LNCaP clone FGC (cell line): Measurements from ENCODE around the genes CBFA2T3 and CDH15.

DNA sequence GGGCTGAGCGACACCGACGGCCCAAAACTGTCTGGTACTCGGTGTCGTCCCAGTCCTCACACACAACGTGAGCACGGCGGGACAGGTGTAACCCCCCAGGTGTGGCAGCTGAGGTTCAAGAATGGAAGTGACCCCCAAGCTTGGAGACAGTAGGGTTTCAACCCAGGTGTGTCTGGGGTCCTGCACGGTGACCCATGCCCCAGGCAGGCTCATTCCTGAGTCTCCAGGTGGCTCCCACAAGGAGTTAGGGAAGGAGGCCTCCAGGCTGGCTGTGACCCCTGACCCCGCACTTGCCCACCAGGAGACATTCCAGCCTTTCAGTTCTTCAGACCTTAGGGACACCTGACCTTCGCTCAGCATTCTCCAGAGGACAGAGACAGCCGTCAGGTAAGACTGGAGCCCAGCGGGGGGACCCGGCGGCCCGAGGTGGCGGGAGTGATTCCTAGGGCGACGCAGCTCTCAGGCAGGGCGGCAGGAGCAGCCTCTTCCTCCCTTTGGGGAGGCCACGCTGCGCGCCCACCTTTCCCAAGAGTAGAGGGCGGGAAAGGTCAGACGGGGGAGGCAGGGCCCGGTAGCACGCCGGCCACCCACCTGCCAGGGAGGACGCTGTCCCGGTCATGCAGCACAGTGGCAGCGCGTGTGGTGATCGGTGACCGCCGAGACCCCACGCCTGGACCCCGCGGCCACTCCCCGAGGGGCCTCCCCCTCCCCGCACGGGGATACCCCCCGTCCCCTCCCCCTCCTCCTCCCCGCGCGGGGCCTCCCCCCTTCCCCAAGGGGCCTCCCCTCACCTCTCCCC, 688 bp downstream of the GALNS start:
- RRBS, 2 experiments: no CpG with 5 or more reads among the region's 45 CpGs

DNA sequence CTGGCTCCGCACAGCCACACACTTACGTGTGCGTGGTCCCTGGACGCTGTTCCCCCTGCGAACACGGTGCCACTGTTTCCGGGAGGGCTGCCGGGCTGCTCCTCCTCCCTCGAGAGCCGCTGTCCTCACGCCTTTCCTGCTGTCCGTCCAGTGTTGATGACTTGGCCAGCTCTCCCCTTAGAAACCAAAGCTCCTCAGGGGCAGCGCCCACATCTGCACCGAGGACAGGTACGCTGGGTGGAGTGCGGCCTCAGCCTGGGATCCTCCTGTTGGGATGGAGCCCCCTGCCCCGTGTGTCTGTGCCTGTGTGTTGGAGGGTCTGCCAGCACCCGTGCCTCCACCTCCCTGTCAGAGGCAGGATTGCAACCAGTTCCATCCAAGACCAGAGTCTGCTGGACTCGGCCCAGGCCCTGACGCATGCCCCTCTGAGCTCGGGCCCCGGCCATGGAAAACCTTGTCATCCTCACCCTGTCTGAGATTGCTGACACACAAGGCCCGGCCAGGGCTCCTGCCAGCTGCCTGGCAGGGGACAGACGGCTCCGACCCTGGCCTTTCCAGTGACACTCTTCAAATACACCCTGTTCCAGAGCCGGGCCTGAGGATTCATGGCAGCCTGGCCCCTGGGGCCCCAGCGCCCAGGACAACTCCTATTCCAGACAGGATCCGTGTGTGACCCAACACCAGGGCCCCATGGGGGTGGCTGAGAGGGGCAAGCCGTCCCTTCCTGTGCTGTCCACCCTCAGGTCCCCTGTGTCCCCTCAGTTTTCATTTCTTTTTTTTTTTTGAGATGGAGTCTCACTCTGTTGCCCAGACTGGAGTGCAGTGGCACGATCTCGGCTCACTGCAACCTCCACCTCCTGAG, 3.1 kb upstream of the PABPN1L start:
- RRBS, 2 experiments: 34 to 52% methylated on average over 2 of the region's 31 CpGs

GRCh38 chr16:88871217-88872163, 5.0 kb upstream of the PABPN1L start:
- RRBS, 2 experiments: 33 to 55% methylated on average over 3 of the region's 26 CpGs

GRCh38 chr16:88905537-88905849, 39.0 kb upstream of the PABPN1L start:
- RRBS, 2 experiments: no CpG with 5 or more reads among the region's 11 CpGs

- RRBS, 2 experiments: 6 to 10% methylated on average over 17 of the region's 53 CpGs
Measured at GRCh38 chr16:88939834-88940586, 37.0 kb downstream of the CBFA2T3 start.

DNA sequence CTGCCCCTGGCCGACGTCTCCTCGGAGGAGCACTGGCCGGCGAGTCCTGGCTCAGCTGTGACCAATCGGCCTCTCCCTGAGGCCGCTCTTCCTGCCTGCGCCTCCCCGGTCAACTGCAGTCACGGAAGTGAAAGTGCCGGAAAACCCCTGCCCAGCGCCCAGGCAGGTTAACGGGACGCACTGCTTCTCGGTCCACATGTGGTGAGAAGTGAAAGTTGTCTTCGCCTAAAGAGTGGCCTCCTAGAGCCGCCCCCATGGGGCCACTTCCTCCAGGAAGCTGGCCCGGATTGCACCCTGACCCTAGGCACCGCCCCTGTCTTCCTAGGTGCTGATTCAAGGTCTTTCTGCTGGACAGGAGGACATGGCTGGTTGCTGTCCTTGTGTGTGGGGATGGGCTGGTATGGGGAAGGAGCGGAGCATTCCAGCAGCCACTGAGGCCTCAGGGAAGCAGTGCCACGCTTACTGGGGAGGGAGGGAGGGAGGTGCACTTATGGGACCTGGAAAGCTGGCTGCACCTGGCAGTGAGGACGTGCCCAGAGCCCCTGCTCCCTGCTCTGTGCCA, 5.2 kb downstream of the CBFA2T3 start:
- RRBS, 2 experiments: 46 to 54% methylated on average over 6 of the region's 22 CpGs

DNA sequence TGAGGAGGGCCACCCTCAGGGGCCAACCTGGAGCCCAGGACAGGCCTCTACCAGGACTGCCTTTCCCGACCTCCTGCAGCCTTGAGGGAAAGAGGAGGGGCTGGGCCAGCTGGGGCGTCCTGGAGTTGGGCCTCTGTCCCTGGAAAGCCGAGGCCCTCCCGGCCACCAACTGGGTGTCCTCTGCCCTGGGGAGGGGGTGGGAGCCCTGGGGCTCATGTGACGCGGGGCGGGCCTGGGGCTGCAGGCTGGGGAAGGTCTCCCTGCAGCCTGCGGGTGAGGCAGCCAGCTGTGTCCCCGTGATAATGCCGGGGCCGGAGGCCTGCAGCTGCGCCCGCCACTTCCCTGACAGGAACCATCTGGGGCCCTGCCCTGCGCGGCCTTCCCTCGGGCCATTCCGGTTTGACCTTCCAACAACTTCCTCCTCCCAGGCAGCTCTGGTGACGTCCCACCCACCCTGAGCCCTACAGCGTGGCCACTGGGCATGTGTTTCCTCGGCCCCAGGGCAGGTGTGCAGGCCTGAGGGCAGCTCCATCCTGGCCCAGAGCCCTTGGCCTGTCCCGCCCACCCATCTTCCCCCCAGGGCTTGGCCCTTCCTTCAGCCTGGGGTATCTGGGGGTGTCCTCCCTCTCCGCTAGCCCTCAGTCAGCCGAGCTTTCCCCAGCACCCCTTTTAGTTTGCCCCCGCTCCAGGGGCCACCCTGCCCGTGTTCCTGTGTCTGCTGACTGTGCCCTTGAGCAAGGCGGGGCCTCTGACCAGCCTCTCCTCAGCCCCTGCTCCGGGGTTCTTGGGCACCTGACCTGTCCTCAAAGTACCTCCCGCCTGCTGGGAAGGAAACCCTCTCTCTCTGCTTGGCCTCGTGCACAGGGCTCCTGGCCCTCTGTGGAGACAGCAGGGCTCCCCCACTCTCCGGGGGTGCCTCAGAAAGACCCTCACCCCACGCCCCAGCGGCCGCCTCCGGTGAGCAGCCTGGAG, at the start of gene CBFA2T3:
Gene CBFA2T3 (minus strand): TSS at position 401 of the 972 bp plus-strand sequence.
- RRBS, 2 experiments: 48 to 49% methylated on average over 12 of the region's 34 CpGs

DNA sequence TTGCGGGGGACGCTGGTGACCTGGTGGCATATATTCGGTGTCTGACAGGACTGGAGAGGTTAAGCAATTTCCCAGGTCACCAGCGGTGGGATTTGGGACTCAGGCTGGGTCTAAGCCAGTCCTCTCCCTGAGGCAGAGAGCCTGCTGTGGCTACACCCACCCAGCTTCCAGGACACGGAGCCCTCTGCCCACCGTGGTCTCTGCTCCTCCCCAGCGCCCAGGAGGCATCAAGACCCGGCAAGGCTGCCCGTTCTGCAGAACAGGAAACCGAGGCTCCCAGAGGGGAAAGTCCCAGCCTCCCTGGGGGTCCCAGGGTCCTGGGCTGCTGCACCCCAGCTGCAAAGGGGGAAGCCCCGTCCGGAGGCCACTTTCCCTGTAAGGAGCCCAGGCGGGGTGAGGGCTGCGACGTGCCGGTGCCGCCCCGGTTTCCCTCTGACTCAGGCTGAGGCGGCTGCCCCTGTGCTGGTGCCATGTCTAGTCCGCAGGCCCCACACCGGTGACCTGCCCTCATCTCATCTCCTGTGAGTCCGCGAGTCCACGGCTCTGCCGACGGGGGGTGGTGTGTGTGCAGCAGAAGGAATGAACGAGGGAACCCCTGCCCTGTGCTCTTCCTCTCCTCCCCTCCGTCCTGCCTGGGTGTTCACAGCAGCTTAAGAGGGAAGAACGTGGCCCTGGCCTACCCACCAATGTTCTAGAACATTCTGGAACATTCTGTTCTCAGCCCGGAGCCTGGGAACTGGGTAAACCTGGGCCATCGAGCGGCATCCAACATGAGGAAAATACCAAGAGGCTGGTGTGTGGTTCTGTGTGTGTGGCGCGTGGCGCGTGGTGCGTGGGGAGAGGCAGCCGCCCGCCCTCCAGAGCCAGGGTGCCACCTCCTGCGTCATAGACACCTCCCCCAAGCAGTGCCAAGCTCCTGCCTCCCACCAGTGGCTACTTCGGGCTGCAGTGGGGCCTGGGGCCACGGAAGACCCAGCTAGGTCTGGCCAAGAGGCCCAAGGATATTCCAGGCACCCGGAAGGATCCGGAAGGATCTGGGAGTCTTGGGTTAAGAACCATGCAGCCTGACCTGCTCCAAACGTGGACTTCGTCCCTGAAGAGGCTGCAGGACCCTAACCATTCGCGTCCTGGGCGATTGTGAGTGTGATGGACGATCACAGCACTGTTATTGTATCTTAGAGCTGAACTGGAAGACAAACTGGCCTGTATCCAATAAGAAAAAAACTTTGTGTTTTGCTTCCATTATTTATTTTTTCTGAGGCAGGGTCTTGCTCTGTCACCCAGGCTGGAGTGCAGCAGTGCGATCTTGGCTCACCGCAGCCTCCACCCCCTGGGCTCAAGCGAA, 7.1 kb upstream of the CBFA2T3 start:
- RRBS, 2 experiments: 50 to 53% methylated on average over 9 of the region's 53 CpGs

GRCh38 chr16:89095248-89096030, 1.8 kb downstream of the ACSF3 start:
- RRBS, 2 experiments: no CpG with 5 or more reads among the region's 25 CpGs

DNA sequence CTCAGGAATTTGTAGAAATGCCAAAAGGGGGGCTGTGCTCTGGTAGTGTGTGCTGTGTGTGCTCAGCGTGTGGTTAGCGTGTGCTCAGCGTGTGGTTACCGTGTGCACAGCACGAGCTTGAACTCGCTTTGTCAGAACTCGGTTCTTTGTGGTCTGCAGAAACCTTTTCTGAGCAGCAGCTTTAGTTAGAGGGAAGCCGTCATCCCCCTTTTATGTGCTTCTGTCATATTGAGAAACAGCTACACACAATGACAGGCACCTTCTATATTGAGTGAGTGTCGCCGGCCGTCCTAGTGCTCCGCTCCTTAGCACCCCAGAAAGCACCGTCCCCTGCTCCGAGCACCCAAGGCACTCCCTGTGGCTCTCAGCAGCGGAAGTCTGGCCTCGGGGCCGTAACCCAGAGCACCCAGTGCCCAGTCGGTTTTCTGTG, 3.5 kb downstream of the ACSF3 start:
- RRBS, 2 experiments: no CpG with 5 or more reads among the region's 18 CpGs

DNA sequence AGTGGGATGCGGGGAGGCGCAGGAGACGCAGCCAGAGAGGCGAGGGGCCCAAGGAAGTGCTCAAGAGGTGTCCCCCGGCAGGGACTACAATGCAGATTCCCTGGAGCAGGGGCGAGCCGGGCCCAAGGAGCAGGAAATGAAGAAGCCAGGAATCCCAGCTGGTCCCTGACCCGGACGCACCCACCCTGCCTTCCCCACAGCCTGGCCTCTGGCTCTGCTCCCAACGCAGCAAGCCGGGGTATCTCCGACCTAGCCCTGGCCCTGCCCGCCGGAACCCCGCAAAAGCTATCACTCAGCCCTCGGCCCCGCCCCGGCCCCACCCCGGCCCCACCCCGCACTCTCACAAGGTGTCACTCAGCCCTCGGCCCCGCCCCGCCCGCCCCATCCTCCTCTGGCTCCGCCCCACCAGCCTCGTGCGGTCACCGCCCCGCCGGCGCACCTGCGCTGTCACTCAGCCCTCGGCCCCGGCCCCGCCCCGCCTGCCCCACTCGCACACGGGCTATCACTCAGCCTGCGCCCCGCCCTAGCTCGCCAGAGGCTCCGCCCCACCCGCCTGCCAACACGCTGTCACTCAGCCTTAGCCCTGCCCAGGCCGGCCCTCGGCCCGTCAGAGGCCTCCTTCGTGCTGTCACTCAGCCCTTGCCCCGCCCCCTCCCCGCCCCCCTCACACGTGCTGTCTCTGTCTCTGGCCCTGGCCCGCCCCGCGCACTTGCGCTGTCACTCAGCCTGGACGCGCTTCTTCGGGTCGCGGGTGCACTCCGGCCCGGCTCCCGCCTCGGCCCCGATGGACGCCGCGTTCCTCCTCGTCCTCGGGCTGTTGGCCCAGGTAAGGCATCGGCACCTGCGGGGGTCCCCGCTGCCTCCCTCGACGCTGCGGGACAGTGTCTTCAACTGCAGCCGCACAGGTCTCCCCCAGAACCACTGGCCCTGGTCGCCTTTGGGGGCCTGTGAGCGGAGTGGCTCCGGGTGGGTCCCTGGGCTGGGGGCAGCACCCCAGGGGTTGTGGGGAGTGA, at the start of gene CDH15:
Gene CDH15 (plus strand): TSS at position 701 of the 1,013 bp plus-strand sequence.
- RRBS, 2 experiments: 4 to 11% methylated on average over 11 to 18 of the region's 80 CpGs

GRCh38 chr16:89360777-89361688, 129.3 kb downstream of the ANKRD11 start:
- RRBS, 2 experiments: no CpG with 5 or more reads among the region's 13 CpGs

DNA sequence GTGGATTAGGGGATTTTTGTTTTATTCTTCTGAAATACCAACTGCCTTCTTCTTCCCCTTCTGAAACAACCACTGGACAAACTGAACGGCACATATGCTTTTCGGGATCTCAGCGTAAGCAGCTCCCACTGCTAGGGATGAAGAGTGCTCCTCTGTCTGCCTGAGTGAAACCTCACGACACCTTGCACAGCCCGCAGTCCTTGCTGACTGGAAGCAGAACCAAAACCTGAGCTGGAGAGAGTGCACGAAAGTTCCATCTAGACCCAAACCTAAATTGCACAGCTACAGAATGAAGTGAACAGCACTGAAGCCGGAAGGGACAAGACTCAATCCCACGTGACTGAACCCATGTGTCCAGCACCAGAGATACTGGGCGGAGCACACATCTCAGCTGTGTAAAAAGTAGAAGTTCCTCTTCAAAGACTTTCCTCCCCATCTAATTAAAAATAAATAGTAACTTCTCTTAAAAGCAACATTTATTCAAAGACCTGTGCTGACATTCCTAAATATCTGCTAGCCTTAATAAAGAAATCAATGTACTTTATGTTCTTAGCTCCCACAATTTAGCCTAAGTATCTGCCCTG, 128.1 kb downstream of the ANKRD11 start:
- RRBS, 2 experiments: no CpG with 5 or more reads among the region's 9 CpGs

DNA sequence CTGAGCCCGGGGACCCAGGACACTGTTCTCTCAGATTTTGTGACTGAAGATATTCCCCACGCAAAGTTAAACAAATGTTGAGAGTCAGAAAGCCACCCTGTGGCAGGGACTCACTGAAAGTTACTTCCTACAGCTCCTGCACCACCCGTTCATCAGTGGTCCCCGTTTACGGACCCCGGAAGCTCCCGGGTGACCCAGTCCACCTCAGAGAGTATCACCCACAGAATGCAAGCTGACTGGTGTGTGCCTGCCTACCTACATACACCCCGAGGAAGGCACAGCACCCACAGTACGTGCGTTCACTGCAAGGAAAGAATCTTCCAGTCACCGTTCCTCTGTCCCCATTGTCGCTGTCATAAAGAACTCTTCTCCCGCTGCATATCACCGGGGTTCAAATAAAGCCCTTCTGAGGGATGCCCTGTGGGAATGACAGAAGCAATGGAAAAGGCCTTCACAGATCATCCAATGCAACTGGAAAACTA, 117.6 kb downstream of the ANKRD11 start:
- RRBS, 2 experiments: no CpG with 5 or more reads among the region's 14 CpGs

- RRBS, 2 experiments: no CpG with 5 or more reads among the region's 20 CpGs
Measured at GRCh38 chr16:89391767-89392826, 98.3 kb downstream of the ANKRD11 start.

- RRBS, 2 experiments: no CpG with 5 or more reads among the region's 21 CpGs
Measured at GRCh38 chr16:89402005-89402817, 88.2 kb downstream of the ANKRD11 start.

DNA sequence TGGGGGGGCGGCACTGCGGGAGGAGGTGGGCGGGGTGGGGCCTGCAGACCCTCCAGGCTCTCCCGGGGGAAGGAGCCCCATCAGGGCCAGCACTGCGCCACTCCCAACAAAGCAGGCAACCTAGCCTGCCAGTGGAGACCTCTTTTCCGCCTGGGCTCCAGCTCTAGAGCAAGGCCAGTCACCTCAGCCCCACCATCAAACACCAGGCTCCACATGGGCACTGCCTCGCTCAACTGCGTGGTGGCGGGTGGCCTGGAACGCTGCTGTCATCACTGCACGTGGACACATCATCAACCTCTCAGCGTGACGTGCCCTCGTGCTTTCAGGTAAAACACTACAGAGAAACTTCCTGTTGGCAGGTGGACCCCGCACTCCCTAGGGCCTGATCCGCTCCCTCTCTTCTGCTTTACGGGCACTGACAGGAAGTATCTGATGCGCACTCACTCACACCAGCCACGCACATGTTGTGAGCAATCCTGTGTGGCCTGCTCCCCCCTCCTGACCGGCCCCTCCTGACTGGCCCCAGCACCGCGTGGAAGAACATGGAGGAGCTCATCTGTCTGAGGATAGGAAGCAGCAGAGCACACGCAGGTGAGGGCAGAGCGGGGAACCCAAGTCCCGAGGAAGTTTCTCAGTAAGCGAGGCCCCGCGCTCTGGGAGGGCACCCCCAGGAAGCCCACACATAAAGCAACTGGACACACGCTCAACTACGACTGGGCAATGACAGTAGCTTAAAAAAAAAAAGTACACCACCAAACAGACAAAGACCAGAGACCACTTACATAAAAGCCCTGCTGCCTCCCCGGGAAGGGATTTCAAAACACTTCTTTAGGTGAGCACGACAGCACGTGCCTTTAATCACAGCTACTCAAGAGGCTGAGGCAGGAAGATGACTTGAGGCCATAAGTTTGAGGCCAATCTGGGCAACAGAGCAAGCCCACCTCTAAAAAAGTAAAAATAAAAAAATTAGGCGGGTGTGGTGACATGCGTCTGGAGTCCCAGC, 87.2 kb downstream of the ANKRD11 start:
- RRBS, 2 experiments: no CpG with 5 or more reads among the region's 35 CpGs

GRCh38 chr16:89460595-89461199, 29.7 kb downstream of the ANKRD11 start:
- RRBS, 2 experiments: no CpG with 5 or more reads among the region's 14 CpGs

- RRBS, 2 experiments: no CpG with 5 or more reads among the region's 14 CpGs
Measured at GRCh38 chr16:89483668-89484689, 6.4 kb downstream of the ANKRD11 start.

DNA sequence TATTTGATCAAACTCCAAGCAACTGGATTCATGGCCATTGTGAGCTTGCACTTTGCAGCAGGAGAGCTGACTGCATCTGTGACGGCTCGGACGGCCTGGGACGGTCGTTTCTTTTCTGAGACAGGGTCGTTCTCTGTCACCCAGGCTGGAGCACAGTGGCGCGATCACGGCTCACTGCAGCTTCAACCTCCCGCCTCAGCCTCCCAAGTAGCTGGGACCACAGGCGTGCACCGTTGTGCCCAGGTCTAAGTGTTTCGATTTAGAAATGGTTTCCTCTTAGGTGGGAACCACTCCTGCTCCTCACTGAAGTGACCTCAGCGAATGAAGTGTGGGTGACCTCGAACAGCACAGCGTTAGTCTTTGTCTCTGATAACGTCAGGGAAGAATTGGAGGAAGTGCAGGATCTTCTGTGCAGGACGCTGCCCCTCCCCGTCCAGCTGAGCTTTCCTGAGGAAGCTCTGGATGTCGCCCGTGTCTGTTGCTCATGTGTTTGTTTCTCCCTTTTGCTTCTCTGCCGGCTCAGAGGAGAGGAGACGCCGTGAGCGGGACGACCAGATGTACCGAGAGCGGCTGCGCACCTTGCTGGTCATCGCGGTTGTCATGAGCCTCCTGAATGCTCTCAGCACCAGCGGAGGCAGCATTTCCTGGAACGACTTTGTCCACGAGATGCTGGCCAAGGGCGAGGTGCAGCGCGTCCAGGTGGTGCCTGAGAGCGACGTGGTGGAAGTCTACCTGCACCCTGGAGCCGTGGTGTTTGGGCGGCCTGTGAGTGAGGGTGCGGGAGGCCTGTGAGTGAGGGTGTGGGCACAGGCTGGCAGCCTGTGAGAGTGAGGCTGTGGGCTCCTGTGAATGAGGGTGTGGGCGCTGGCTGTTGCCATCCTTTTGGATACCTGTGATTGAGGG, 15.5 kb downstream of the SPG7 start:
- RRBS, 2 experiments: no CpG with 5 or more reads among the region's 43 CpGs